ENCODE results near the genes SNX13, POLR1F, DNAH11 and RAPGEF5.

DNA sequence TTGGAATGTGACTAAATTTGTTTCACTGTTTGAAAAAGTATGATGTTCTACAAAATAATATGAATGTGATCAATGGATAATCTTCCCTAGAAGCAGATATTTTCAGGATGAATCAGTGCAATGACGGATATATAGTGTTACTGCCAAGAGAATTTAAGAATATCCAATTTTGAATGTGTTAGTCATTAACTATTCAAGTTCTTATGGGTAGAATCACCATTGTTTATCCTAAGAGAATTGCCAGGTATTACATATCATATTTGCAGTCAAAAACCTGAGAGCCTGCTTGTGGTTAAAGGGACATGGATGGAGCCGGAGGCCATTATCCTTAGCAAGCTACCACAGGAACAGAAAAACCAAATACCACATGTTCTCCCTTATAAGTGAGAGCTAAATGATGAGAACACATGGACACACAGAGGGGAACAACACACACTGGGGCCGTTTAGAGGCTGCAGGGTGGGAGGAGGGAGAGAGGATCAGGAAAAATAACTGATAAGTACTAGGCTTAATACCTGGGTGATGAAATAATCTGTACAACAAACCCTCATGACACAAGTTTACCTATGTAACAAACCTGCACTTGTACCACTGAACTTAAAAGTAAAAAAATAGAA lies 27.0 kb downstream of the AHR start:
- PRO-cap, result no peak

- PRO-cap, result no peak
These were observed 199.8 kb downstream of the AHR start for GRCh38 chr7:17498212-17498687.

GRCh38 chr7:17940219-17940913 lies at the start of gene SNX13:
Gene SNX13, minus strand, starts transcription at chr7:17940494.
- PRO-cap, result bidirectional peak, plus-strand start at chr7:17940802, minus-strand start at chr7:17940487

GRCh38 chr7:18289726-18290743 lies 205.5 kb upstream of the HDAC9 start:
- PRO-cap, result no peak

- PRO-cap, result no peak
These were observed 201.3 kb upstream of the HDAC9 start for GRCh38 chr7:18294162-18294714.

DNA sequence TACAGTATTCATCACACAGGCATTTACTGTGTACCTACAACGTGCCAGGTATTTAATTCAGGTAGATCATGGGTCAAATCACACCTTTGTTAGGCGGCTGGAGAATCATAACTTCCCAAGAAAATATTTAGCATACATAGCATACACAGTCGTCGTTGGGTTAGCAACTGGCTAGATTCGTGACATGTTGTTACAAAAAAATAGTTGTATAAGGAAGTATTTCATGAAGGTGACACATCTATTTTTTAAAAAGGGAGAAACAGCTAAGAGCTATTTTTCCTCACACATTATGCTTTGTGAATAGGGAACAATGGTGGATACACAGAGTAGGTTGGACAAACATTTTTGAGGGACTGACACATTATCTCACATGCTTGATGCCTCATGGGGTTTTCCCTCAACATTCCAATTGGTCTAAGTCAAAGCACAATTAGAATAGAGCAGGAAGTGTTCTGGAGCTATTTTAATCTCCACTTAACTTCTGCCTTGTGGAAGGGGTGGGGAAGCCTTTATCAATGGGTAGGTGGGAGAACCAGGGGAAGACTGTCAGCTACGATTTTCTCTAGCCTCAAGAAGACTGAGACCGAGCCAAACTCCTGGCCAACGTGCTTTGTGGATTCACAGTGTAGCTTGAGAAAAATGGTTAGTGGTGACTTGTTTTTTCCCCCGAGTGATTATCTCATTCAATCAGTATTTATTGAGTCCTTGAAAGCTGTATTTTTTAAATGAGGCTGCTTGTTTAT lies 13.4 kb downstream of the HDAC9 start:
- PRO-cap, result bidirectional peak, plus-strand start at position 515 of the sequence, minus-strand start at position 344 of the sequence

DNA sequence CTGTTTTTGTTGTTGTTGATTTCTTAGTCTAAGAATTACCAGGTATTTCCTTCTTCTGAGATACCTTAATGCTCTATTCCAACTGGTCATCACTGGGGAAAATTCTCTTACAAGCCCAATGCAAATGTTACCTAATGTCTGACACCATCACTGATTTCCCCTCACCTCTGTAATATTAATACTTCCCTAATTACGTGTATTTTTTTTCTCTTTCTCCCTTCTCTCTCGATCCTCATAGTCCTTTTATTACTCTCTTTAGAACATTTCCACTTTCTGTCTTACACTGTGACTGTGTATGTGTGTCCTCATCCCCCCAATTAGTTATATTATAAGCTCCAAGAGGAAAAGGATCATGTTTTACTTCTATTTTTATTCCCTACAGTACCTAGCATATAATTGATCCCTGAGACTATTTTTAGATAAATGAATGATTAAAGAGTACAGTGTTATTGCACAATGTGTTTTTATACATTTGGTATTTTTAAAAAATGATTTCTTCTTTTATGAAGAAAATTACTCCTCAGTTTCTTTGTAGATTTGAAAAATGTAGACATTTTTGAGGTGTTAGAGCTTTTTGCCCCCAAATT lies 14.1 kb downstream of the HDAC9 start:
- PRO-cap, result no peak

GRCh38 chr7:19108076-19108393 lies 9.4 kb downstream of the TWIST1 start:
- PRO-cap, result no peak

DNA sequence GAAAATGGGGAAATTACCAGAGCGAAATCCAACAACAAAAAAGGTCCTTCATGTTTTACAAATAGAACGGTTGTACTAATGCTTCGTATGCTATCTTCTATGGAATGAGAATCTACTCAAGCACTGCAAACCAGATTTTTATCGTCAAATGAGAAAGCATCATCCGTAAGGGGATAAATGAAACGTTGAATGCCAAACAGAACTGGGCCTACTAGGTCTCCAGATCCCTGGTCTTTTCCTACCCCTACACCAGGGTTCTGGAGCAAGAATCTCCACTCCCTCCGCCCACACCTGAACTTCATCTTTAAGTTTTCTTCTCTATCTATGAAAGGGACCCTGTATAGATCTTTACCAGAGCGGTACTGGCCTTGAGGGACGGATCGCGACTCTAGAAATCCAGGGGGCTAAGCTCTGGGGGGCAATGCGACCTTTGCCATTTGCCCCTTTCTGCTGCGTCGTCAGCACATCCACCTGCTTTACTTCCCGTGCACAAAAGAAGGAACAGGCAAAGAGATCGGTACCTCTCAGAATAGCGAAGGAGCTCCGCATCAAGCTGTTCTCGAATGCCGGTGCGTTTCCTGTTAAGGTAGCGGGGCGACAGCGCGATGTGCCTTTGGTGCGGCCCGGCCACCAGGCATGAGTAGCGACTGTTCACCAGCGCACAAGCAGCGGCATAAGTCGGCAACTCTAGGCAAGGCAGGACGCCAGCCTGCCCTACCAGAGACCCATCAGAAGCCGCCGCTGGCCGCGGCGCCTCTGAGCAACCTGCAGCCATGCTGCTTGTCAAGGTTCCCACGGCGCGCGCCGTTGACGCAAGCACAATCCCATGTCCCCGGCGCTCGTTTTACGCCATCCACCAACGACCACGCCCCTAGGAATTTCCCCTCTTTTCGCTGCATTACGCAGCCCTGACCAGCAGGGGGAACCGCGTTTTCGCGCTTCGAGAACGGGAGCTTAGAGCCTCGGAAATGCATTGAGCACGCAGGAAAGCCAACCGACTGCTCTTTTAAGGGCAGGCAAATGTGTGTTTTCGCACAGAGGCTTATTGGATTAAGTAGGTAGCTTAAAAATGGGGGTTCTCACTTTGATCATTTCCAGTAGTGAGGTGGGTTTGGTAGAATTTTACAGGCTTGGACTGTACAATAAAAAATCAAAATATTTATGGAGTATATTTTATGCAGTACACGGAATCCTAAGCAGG lies at the start of gene POLR1F:
Gene POLR1F (minus strand): TSS at position 796 of the 1,201 bp plus-strand sequence.
- PRO-cap, result bidirectional peak, plus-strand start at position 490 of the sequence, minus-strand start at position 496 of the sequence; bidirectional peak, plus-strand start at position 957 of the sequence, minus-strand start at position 758 of the sequence

DNA sequence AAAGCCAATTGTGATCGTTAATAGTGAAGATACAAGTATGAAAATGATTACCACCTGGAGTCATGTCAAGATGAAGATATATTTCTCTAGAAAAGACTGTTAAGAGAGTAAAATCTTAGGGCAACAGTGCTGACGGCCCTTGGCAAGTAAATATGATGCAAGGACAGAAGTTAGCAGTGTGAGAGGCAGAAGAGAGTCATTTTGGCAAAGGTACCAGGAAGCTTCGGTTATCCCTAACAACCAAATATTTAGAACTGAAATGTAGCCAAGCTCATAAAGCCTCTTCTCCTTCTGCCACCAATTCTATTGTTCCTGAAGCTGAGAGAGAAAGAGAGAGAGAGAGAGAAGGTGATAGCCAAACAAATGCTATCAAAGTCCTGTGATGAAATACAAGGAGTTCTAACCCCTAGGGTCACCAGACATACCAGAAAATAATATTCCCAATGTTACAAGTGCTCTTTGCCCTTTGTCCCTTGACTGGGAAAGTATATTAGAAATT lies 109.6 kb downstream of the MACC1 start:
- PRO-cap, result no peak

GRCh38 chr7:20141620-20142098 lies 75.5 kb downstream of the MACC1 start:
- PRO-cap, result no peak

DNA sequence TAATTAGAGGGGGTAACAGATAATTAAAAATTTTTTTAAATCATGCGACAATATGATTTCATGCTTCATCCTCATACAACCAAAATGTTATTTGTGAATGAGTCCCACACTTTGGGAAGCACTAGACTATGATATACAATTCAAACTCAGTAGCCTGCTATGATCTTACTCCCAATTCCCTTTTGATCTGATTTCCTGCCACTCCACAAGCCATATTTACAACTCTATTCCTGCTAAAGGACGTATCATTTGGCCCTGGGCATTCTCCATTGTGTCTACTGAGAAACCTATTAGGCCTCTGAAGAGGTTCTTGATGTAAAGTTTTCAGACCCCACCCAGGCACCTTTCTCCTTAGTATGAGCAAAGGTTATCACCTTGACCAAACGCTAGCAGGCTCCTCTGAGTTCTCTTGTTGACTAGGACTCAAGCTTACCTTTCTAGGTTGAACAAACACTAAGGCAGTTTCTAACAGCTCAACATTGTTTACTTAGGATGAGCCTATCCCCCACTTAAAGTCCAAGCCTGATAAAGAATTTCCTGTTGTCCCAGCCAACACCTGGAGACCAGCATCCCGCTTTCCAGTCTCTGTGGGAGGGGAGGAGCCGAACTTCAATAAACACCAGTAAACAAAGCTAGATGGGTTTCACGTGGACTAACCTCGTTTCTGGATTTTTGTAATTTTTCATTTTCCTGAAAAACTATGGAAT lies 26.4 kb upstream of the ITGB8 start:
- PRO-cap, result no peak

- PRO-cap, result no peak
These were observed 13.8 kb downstream of the ITGB8 start for GRCh38 chr7:20344333-20345113.

DNA sequence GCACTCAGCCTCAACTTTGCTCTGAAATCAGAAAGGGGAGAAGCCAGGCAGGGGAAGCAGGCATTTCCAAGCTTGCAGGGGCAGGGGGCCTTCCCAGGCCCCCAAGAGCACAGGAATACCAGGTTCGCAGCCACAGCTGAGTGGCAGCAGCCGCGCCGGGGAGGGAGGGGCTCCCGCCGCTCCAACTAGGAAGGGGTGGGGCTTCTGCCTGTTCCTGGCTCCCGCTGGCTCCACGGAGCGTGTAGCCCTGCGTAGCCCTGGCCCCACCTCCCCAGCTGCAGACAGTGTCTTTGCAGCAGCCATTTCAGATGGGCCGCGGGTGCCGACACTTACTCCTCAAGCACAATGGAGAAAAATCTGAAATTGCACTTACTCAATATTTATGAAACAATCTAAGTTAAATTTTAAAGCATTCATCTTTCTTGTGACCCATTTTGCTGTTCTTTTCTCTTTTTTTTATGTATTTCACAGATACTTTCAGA lies 54.9 kb upstream of the ABCB5 start:
- PRO-cap, result no peak

DNA sequence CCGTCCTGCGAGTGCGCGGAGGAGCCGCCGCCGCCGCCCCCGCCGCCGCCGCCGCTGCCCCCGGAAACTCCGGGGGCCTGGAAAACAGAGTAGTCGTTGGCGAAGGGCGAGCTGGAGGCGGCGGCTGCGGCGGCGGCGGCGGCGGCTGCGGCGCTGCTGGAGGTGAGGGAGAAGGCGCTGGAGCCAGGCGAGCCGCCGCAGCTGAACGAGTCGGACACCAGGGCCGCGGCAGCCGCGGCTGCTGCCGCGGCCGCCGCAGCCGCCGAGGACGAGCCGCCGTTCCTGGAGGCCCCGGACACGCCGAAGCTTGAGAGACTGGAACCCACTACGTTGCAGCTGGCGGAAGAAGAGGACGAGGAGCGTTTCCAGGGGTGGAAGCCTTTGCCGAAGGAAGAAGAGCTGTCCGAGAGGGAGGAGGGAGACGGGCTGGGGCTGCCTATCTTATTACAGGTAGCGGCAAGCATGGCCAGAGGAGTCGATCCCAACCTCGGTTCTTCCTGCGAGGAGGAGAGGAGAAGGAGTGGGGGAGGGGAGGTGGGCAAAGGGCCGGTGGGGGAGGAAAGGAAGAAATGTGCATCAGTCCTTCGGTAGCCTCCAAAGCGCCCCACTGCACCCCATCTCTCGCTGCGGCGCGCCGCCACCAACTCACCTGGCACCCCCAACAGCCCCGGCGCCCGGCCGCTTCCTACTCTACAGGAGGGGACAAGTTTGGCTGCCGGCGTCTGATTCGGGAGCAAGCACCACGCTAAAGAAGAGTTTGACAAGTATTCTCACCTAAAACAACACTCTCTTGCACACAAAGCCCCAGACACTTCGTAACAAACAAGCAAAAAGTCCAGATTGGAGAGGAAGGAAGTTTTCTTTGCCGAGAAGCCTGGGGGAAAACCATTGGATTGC lies 1.1 kb downstream of the SP8 start:
- PRO-cap, result no peak

DNA sequence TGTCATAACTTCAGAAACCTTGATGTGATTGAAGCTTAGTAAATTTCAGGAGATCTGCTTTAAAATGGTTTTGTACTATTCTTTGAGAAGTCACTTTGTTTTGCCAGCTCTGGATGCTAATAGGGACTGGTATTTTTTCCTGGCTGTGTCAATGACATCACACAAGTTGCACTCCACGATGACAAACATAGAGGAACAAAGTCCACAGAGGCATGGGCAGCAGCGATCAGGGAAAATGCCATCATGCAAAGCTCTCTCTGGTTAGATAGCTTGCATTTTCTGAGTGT lies 176.5 kb upstream of the SP4 start:
- PRO-cap, result no peak

DNA sequence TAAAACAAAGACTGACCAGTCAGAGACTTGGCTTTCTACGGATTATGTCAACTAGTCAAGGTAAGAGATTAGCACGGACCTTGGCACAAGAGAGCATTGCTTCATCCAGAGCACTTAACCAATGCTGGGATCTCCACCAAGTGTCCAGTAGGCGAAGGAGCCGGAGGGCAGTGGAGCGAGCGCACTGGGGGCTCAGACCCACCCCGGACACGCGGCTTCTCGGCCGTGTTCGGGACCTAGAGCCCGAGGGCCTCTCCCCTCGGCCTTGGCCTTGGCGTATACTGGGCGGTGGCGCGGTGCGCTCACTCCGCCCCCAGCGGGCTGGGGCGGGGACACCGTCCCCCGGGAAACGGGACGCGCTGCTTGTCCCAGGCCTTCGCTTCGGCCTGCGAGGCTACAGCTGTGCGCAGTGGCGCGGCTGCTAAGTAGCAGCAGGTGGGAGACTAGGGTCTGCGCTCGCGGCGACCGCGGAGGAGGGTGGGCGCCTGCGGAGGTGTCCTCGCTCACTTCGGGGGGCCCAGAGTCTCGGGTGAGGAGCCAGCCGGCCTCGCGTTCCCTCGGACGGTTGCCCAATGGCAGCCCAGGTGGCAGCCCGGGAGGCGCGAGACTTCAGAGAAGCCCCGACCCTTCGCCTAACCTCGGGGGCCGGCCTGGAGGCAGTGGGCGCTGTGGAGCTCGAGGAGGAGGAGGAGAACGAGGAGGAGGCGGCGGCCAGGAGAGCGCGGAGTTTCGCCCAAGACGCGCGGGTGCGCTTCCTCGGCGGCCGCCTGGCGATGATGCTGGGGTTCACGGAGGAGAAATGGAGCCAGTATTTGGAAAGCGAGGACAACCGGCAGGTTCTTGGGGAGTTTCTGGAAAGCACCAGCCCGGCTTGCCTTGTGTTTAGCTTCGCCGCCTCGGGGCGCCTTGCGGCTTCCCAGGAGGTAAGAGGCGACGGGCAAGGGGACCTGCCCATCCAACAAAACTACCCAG lies at the start of gene DNAH11:
Gene DNAH11 (plus strand): TSS at position 366 of the 972 bp plus-strand sequence.
- PRO-cap, result bidirectional peak, plus-strand start at position 403 of the sequence, minus-strand start at position 280 of the sequence; unidirectional peak, plus-strand start at position 659 of the sequence

- PRO-cap, result no peak
These were observed 37.3 kb downstream of the DNAH11 start for GRCh38 chr7:21579993-21580674.

DNA sequence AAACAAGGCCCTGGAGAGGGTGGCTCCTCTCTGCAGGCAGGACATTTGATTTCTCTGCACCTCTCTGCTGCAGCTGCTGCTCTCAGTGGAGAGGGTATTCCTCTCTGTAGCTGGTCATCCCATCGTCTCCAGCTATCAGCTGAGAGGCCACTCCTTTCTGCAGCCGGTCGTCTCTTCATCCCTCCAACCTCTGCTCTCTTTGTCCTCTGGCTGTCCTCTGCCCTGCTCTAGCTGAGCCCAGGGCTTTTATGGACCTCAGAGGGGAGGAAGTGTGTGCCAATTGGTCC lies 26.0 kb upstream of the CDCA7L start:
- PRO-cap, result bidirectional peak, plus-strand start outside the sequence, minus-strand start at position 219 of the sequence

DNA sequence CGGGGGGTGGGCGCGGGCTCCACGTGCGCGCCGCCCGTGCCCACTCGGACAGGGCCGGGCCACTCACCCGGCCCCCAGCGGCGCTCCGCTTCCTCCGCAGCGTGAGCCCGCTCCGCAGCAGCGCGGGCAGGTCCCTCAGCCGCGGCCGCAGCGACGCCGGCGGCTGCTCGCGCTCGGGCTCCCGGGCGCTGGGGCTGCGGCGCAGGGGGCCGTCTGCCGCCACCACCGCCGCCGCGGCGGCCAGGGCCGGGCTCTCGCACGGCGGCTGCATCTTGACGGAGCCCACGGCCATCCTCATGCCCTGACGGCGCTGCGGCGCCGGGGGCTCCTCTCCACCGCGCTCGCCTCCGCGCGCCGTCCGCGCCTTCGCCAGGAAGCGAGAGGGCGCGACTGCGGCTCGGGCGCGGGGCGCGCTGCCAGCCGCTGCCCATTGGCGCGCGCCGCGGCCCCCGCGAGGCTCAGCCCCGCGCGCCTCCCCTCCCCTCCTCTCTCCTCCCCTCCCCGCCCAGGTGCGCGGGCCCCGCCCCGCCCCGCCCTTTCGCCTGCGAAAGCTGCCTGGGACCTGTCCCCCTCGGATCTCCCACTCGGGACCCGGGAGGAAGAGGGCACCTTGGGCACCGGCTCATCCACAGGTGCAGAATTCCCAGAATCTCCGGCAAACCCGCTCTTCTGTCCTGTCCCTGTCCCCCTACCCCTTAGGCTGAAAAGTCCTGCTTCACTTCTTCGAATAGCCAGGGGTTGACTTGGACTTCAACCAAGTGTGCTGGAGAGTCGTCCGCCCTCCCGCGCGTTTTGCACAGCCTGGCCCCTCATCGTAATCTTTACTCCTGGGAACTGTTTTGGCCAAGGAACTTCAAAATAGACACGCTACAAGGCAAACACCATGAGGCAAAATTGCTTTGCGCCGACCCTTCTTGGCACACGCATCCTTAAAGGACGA lies at the start of gene RAPGEF5:
Gene RAPGEF5 (minus strand): TSS at position 392 of the 940 bp plus-strand sequence.
- PRO-cap, result unidirectional peak, minus-strand start at position 373 of the sequence; unidirectional peak, minus-strand start at position 432 of the sequence

Measured in endodermal cell (in vitro differentiated cells).